ENCODE data around the gene ZWINT.

DNA sequence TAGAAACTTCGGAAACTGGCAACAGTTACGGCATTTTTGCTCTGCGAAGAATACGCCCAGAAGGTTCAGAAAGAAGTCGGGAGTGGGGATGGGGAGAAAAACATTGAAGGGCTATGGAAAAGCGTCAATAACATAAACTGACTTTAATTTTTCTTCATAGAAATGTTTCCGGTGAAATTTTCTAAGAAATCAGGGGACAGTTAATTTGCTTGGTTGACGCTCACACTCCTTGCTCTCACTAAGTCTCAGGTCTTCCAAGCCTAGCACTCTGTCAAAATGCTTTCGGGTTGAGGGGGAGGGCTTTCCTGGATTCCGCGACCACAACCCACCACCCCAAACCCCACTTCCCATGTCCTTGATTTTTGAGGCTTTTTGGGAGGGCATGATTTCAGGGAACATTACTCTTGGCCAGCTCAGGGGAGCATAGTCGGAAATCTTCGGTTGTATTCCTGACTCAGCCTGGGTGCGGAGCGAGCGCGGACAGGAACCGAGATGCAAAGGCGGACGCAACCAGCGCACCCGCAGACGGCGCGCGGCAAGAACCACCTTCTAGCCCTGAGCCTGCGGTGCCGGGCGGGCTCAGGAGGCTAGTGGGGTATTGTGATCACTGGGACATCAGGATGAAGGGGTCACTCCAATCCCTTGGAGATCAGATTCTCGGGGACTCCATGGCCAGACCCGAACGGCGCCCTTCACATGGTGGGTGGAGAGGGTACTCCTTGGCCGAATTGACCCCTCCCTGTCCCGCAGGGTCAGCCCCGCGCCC is 730.8 kb downstream of the ZWINT start:
- PRO-cap, 6 experiments = no peak in any of the 6 experiments
- RAMPAGE, long total RNA, 2 experiments = no peak in any of the 2 experiments
- RRBS = no CpG with 5 or more reads among the region's 37 CpGs

- PRO-cap, 6 experiments = peak in 6 of 6 experiments; most common plus-strand start chr10:56361490 (in 3); most common minus-strand start chr10:56361259 (in 2)
- RAMPAGE, long total RNA, 2 experiments = start-site peak on the minus strand in 2 of 2 experiments, at chr10:56361249-56361275 at its widest, 8 to 27 reads per replicate
- RRBS = no CpG with 5 or more reads among the region's 54 CpGs
These were observed at the start of gene ZWINT for GRCh38 chr10:56360890-56361854. TSS of gene ZWINT (minus strand) at chr10:56361259.

- PRO-cap, 6 experiments = peak in 1 of 6 experiments; most common plus-strand start chr10:57704006 (in 1)
- RAMPAGE, long total RNA, 2 experiments = no peak in any of the 2 experiments
- RRBS = no CpG with 5 or more reads among the region's 2 CpGs
These were observed 563.9 kb downstream of the IPMK start for GRCh38 chr10:57703659-57704291.

- PRO-cap, 6 experiments = no peak in any of the 6 experiments
- RAMPAGE, long total RNA, 2 experiments = no peak in any of the 2 experiments
- RRBS = no CpG with 5 or more reads among the region's 2 CpGs
These were observed 4.4 kb downstream of the CISD1 start for GRCh38 chr10:58273365-58273790.

- PRO-cap, 6 experiments = no peak in any of the 6 experiments
- RAMPAGE, long total RNA, 2 experiments = no peak in any of the 2 experiments
- RRBS = no CpG with 5 or more reads among the region's 24 CpGs
These were observed 38.6 kb upstream of the PHYHIPL start for GRCh38 chr10:59137797-59138383.

DNA sequence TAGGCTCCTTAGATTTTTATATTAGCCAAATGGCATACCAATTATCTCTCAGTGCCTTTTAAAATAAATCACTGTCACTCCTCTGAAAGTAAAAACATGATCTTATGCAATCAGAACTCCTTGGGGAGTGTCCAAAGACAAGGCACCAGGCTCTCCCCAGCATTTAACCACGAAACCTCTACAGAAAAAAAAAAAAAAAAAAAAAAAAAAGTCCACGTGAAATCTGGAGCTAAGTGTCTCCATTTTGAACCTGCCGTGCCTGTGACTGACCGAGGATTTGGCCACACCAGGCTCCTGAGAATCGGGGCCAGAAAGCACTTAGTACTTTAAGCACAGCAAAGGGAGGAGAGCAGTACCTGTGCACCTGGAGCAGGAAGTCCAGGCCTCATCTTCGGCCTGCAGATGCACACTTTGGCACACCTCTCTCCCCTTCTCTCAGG is 1.7 kb downstream of the FAM13C start:
- PRO-cap, 6 experiments = no peak in any of the 6 experiments
- RAMPAGE, long total RNA, 2 experiments = no peak in any of the 2 experiments
- RRBS = no CpG with 5 or more reads among the region's 6 CpGs

DNA sequence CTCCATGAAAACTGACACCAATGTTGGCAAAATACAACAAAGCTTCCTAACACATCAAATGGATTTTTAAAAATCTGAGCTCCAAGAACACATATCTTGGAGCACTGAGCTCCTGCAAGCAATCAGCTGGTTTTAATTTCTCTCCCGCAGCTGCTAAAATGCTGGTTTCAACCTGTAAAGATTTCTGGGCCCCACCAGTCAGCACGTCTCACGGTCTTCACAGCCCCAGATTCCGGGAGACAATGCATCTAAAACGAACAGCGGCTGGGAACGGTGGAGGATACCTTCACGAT is 352 bp downstream of the FAM13C start:
- PRO-cap, 6 experiments = peak in 3 of 6 experiments; most common plus-strand start position 228 of the sequence (in 2); most common minus-strand start position 244 of the sequence (in 1)
- RAMPAGE, long total RNA, 2 experiments = no peak in any of the 2 experiments
- RRBS = no CpG with 5 or more reads among the region's 8 CpGs

- PRO-cap, 6 experiments = no peak in any of the 6 experiments
- RAMPAGE, long total RNA, 2 experiments = no peak in any of the 2 experiments
- RRBS = no CpG with 5 or more reads among the region's 12 CpGs
These were observed 171.0 kb downstream of the SLC16A9 start for GRCh38 chr10:59538711-59539051.

- PRO-cap, 6 experiments = no peak in any of the 6 experiments
- RAMPAGE, long total RNA, 2 experiments = no peak in any of the 2 experiments
- RRBS = 3% methylated on average over 20 of the region's 30 CpGs
These were observed 902 bp downstream of the SLC16A9 start for GRCh38 chr10:59708702-59709194.

DNA sequence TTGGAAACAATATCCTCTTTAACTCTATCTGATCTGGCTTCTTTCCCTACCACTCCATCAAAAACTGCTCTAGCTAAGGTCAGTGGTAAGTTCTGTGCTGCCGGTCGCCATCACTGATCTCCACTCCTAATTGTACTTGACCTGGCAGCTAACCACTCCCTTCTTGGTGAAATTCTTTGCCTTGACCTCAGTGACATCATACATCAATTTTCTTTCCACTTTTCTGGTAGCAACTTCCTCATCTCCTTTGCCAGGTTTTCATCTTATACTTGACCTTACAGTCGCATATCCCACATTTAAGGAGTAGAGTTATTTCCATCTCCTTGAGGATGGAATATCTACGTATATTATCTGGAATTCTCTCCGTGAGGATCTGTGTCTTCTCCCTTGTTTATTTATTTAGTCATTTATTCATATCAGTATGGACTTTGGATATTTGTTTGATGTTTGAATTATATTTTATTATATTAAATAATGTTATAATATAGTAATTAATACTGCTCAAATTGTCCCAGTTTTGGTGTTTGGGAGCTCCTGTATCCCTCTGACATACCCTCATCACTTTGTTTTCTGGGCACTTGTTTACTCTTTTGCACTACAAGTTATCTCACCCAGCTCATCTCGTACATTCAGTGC is 48.2 kb upstream of the MRLN start:
- PRO-cap, 6 experiments = no peak in any of the 6 experiments
- RAMPAGE, long total RNA, 2 experiments = no peak in any of the 2 experiments
- RRBS = no CpG with 5 or more reads among the region's 6 CpGs

- PRO-cap, 6 experiments = no peak in any of the 6 experiments
- RAMPAGE, long total RNA, 2 experiments = no peak in any of the 2 experiments
- RRBS = no CpG with 5 or more reads among the region's 2 CpGs
These were observed 58.9 kb downstream of the CCDC6 start for GRCh38 chr10:59847335-59847891.

GRCh38 chr10:59872773-59873551 is 33.4 kb downstream of the CCDC6 start:
- PRO-cap, 6 experiments = peak in 1 of 6 experiments; most common plus-strand start chr10:59873468 (in 1); most common minus-strand start chr10:59873114 (in 1)
- RAMPAGE, long total RNA, 2 experiments = no peak in any of the 2 experiments
- RRBS = no CpG with 5 or more reads among the region's 8 CpGs

- PRO-cap, 6 experiments = no peak in any of the 6 experiments
- RAMPAGE, long total RNA, 2 experiments = no peak in any of the 2 experiments
- RRBS = no CpG with 5 or more reads among the region's 2 CpGs
These were observed 59.1 kb upstream of the CCDC6 start for GRCh38 chr10:59965246-59965992.

DNA sequence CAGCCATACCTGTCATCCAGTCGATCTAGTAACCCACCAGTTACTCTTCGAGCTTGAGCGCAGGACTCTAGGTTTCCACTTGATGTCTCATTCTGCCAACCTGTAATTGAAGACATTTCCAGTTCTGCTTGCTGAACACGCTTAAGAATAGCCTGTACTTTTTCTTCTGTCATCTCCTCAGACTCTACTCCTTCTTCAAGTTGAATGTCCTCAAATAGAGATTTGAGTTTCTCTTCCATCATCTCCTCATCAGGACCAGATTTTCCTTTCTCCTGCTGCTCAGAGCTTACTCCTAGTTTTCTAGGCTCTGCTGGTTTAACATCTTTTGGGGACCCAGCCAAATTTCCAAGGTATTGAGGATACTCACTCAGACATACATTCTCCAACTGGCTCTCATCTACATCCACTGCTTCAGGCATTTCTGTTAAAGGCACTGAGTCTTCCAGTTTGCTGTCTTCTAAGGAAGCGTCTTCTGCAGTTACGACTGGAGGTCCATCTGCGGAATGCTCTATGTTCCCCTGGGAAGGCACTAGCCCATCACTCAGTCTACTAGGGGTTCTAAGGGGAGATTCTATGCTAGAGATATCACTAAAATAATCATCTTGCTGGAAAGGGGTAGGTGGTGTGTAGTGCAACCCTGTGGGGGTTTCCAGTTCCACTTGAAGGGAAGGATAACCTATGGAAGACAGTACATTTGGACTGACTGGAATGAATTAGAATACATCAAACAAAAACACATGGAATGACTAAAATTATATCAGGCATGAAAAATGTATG is 153.2 kb upstream of the CCDC6 start:
- PRO-cap, 6 experiments = no peak in any of the 6 experiments
- RAMPAGE, long total RNA, 2 experiments = start-site peak on the minus strand in 1 of 2 experiments, centred at position 265 of the sequence, 373 reads per replicate
- RRBS = no CpG with 5 or more reads among the region's 7 CpGs

- PRO-cap, 6 experiments = no peak in any of the 6 experiments
- RAMPAGE, long total RNA, 2 experiments = no peak in any of the 2 experiments
- RRBS = no CpG with 5 or more reads among the region's 4 CpGs
These were observed 233.3 kb upstream of the CCDC6 start for GRCh38 chr10:60139430-60140231.

- PRO-cap, 6 experiments = no peak in any of the 6 experiments
- RAMPAGE, long total RNA, 2 experiments = no peak in any of the 2 experiments
- RRBS = no CpG with 5 or more reads among the region's 2 CpGs
These were observed 52.3 kb downstream of the ANK3 start for GRCh38 chr10:60337213-60337982.

GRCh38 chr10:60573247-60573633 is 183.6 kb upstream of the ANK3 start:
- PRO-cap, 6 experiments = no peak in any of the 6 experiments
- RAMPAGE, long total RNA, 2 experiments = no peak in any of the 2 experiments
- RRBS = no CpG with 5 or more reads among the region's 2 CpGs

GRCh38 chr10:60733222-60733746 is 45.0 kb upstream of the CDK1 start:
- PRO-cap, 6 experiments = no peak in any of the 6 experiments
- RAMPAGE, long total RNA, 2 experiments = no peak in any of the 2 experiments
- RRBS = no CpG with 5 or more reads among the region's 47 CpGs

DNA sequence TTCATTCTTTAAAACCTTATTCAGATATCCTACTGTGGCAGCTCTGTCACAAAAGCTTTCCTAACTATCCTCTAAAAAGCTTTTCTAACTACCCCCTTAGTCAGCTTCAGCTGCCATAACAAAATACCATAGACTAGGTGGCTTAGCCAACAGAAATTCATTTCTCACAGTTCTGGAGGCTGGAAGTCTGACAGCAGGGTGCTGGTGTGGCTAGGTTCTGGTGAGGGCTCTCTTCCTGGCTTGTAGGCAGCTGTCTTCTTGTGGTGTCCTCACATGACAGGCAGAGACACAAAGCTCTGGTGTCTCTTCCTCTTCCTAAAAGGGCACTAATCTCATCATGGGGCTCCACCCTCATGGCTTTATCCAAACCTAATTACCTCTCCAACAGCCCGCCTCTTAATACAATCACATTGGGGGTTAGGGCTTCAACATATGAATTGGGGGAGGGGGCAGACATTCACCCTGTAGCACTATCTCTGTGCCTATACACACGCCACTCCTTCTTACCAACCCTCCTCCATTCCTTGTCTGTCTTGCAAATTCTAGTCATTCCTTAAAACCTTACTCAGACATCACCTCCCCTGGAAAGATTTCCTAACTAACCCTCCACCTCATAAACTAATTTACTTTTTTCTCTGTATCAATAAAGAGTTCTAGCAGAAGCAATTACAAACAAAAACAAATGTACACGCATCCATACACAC is 26.5 kb downstream of the RHOBTB1 start:
- PRO-cap, 6 experiments = no peak in any of the 6 experiments
- RAMPAGE, long total RNA, 2 experiments = no peak in any of the 2 experiments
- RRBS = no CpG with 5 or more reads among the region's 3 CpGs

DNA sequence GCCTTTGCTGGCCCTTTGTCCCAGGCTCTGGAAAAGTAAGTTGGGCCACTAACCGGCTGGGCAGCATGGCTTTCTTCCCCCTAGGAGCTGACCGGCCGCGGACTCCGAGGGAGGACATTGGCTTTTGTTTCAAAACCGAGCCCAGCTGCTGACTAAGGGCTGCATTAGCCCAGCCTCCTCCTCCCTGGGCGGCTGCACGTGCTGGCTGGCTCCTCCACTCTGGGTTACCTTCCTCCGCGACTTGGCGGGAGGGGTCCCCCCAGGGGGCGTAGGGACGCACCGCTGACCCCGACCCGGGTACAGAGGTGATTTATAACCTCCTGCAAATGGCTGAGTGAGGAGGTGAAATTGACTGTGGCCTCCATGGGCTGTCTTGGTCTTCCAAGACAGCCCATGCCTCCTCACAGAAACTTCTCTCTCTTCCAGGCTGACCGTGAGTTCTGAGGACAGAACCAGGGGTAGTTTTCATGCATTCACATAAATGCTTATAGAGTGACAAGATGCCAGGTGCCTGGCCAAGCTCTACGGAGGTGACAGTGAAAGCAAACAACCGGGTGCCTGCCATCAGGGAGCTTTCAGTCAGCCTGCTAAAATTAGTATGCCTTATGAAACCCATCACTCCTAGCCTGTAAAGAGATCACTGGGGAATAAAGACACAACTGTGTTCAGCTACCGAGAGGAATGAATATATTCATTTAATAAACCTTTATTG is 768 bp upstream of the RHOBTB1 start:
- PRO-cap, 6 experiments = peak in 6 of 6 experiments; most common minus-strand start position 126 of the sequence (in 6)
- RAMPAGE, long total RNA, 2 experiments = no peak in any of the 2 experiments
- RRBS = 13% methylated on average over 1 of the region's 20 CpGs